Fallopian tube (tissue), 1 donor: ENCODE data around the genes ACTL9, ZNF560 and OLFM2.

DNA sequence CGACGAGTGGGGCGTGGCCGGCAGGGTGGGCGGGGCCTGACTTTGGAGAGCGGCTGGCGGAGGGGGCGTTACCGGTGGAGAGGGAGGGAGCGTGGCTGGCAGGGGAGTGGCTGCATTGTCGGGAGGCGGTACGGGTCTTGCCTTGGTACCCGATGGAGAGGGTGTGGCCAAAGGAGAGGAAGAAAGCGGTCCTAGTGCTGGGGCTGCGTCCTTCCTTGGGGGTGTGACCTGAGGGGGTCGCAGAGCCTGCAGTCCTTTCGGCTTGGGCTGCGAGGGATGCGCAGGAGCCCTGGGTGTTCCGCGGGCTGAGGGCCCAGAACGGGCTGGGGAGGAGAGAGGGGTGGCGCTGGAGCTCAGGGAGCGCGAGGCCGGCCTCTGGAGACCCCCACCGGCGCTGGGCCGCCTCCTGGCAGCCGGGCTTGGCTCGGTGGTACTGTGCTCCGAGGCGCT lies 2.0 kb downstream of the PRR36 start:
- PRO-cap = bidirectional peak, plus-strand start at position 175 of the sequence, minus-strand start outside the sequence

DNA sequence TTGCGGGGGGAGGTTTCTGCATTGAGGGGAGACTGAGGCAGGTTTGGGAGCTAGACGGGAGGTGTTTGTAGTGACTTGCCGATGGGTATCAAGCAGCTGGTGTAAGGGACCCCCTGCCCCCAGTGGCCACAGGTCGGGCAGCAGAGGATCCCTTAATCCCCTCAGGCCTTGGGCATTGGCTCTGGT lies 206 bp upstream of the TGFBR3L start:
- PRO-cap = no peak

DNA sequence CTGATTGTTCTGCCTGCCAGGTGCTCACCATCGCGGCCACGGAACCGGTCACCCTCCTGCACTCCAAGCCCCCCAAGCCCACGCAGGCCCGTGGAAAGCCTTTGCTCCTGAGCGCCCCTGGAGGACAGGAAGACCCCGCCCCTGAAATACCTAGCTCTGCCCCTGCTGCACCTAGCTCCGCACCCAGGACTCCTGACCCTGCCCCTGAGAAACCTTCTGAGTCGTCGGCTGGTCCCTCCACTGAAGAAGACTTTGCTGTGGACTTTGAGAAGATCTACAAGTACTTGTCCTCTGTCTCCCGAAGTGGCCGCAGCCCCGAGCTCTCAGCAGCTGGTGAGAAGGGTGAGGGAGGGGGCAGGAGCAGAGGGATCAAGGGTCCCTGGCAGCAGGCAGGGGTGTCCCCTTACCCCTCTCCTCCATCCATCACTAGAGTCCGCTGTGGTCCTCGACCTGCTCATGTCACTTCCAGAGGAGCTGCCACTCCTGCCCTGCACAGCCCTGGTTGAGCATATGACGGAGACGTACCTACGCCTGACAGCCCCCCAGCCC lies 2.0 kb downstream of the SNAPC2 start:
- PRO-cap = no peak

DNA sequence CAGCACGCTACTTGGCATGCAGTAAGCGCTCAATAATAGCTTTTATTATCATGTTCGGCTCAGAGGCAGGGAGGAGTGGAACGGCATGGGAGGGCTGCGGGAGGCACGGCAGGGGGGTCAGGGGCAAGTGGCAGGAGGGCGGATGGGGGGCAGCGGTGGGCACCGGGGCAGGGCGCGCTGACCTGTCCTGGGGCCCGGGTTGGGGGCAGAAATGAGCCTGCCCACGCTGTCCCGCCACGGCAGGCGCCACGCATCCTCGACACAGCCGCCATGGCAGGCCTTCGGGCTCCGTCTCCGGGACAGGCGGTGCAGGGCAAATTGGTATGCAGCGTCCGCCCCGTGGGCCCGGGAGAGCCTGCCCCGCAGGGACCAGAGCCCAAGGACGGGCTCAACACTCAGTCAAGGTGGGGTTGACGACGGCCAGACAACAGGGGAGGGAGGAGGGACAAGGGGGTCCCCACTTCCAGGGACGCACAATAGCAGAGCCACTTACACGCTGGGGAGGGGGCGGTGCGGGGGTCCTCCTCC lies 1.4 kb downstream of the CTXN1 start:
- PRO-cap = no peak

DNA sequence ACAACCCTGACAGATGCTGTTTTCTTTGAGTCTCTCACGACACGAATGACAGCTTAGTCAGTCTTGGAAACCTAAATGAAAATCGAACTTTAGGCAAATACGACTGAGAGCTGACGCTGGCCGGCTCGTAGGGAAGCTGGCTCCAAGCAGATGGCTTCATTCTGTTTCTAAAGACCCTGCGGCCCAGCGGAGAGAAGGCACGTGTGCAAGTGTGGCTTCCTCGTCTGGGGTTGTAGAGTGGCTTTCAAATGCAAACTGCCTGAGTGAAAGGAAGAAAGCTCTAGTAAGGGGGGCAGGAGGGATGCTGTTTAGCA lies 26.1 kb upstream of the TIMM44 start:
- PRO-cap = no peak

- PRO-cap = no peak
Measured at GRCh38 chr19:8207971-8208624, 1.1 kb upstream of the CERS4 start.

- PRO-cap = no peak
Measured at GRCh38 chr19:8311711-8312618, 3.8 kb upstream of the CD320 start.

DNA sequence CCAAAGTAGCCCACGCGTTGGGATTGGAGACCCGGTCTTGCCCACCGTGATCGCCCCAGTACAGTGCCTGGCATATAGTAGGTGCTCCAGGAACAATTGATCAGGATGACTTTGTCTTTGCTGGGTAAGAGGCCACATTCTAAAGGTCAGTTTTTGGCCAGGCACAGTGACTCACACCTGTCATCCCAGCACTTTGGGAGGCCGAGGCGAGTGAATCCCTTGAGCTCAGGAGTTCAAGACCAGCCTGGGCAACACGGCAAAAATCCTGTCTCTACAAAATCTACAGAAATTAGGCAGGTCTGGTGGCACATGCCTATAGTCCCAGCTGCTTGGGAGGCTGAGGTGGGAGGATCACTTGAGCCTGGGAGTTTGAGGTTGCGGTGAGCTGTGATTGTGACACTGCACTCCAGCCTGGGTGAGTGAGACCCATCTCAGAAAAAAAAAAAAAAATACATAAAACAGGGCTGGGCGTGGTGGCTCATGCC lies 3.6 kb upstream of the ANGPTL4 start:
- PRO-cap = no peak

DNA sequence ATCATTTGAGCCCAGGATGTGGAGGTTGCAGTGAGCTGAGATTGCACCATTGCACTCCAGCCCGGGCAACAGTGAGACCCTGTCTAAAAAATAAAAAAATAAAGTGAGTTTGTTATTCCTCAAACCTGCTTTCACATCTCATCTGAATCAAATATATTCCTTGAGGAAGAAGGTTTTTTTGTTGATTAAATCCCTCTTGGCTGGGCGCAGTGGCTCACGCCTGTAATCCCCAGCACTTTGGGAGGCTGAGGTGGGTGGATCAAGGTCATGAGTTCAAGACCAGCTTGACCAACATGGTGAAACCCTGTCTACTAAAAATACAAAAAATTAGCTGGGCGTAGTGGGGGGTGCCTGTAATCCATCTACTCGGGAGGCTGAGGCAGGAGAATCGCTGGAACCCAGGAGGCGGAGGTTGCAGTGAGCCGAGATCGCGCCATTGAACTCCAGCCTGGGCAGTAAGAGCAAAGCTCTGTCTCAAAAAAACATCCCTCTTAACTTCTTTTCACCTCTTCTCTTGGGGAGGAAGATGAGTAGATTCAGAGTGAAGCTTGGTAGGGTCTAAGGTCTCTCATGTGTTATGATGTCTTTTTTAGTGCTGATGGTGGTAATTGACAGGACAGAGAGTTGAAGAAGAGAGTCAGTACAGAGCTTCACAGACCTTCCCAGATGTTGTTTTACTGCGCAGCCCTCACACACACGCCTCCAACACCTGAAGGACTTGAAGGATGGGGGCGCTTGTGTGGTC lies 19.6 kb downstream of the HNRNPM start:
- PRO-cap = no peak

DNA sequence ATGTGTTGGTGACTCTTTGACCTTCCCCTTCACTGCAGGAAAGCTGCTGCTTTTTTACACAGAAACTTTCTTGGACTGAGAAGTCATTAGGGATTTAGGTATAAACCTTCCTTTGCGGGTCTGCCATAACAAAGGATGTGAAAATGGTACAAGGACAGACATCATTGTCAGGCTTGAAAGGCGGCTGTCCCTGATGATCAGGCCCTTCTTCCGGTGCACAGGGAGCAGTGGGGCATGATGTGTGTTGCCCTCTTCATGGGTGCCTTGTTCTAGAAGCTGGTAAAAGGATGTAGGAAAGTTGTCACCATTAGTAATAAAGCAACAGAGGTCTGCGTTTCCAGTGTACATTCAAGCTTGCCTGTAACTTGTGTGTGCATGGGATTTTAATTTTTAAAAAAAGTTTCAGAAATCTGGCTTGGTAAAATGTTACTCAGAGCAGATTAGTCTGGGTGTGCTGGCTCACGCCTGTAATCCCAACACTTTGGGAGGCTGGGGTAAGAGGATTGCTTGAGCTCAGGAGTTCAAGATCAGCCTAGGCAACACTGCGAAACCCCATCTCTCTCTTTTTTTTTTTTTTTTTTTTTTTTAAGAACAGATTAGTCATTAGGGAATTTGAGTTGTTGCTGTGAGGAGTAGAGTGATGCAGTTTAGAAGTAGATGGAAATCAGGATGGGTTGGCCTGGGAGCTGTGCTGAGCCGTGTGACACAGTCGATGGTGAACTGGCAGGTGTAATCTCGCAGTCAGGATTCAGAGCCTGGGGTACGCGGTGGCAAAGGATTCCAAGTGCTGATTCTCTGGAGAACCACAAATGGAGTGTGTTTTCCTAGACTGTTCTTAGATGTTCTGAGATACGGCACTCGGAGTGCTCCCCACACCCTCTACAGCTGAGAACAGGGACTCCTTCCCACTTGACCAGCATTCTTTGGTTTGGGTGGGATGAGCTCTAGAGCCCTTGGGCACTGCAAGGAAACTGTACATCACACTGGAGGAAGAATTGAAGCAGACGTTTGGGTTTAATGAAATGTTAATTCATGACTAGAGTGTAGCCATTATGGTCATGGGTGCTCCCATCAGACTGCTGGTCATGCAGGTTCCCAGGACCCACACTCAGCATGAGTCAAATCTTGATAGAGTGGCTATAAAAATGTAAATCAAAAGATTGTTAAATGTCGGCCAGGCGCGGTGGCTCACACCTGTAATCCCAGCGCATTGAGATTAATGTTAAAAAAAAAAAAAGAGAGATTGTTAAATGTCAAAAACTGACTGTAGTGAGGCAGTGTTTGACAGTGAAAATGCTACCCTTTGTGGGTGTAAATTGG lies 26.6 kb downstream of the PRAM1 start:
- PRO-cap = no peak

- PRO-cap = no peak
Measured at GRCh38 chr19:8482376-8483258, 19.8 kb downstream of the PRAM1 start.

GRCh38 chr19:8530093-8530709 lies 16.2 kb upstream of the ZNF414 start:
- PRO-cap = no peak

DNA sequence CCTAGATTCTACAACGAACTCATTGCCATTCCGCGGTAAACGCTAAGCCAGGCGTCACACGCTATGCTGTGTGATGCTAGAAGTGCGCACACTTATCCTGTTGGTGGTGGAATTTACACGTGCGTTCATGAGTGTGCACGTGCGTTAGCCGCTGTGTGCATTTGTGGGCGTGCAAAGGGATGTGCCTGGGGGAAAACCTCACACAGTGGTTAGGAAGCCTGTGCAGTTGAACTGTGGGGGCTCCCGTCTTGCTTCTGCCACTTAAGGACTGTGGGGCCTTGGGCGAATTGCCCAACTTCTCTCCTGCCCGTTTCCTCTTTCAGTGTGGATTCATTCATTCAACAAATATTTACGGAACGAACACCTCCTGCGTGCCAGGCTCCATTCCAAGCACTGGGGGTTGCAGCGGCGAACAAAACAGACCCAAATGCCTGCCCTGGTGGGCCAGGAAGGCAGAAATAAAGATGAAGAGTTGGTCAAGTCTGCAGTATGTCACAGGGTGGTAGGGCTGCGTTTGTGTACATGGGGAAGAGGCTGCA lies 7.8 kb downstream of the NFILZ start:
- PRO-cap = no peak

GRCh38 chr19:8698690-8698921 lies at the start of gene ACTL9:
Gene ACTL9, minus strand, starts transcription at chr19:8698795.
- PRO-cap = no peak

GRCh38 chr19:9149289-9149851 lies 9.2 kb downstream of the ZNF317 start:
- PRO-cap = no peak

- PRO-cap = no peak
Measured at GRCh38 chr19:9160171-9160838, 18.5 kb upstream of the OR7D2 start.

GRCh38 chr19:9498507-9499011 lies at the start of gene ZNF560:
Gene ZNF560, minus strand, starts transcription at chr19:9498616.
- PRO-cap = no peak

- PRO-cap = no peak
Measured at GRCh38 chr19:9674006-9674763, 715 bp downstream of the ZNF562 start.

- PRO-cap = no peak
Measured at GRCh38 chr19:9818092-9818529, 768 bp downstream of the FBXL12 start.

GRCh38 chr19:9936155-9936848 lies at the start of gene OLFM2:
Gene OLFM2, minus strand, starts transcription at chr19:9936515.
- PRO-cap = bidirectional peak, plus-strand start at chr19:9936630, minus-strand start at chr19:9936482